Colic lymph node (tissue), 1 donor: ENCODE results near the genes RIIAD1 and TDRKH.

GRCh38 chr1:151165044-151165768 is 496 bp downstream of the LYSMD1 start:
- PRO-cap, result no peak

GRCh38 chr1:151547031-151548000 is 7.2 kb downstream of the TUFT1 start:
- PRO-cap, result no peak

DNA sequence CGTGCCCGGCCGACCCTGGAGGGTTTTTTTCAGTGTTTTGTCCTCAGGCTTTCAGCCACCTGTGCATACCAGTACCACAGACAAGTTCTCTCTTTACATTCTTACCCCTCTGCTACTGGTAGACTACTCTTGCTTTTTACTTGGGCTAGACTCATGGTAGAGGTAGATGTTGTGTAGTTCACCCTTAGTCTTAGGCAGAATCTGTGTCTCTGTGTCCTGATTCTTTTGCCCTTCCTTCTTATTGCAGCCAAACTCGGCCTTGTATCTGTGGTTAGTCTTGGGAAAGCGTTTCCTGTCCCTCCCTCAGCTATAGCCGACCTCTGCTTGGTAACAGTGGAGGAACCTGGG is 42.2 kb downstream of the SNX27 start:
- PRO-cap, result no peak

DNA sequence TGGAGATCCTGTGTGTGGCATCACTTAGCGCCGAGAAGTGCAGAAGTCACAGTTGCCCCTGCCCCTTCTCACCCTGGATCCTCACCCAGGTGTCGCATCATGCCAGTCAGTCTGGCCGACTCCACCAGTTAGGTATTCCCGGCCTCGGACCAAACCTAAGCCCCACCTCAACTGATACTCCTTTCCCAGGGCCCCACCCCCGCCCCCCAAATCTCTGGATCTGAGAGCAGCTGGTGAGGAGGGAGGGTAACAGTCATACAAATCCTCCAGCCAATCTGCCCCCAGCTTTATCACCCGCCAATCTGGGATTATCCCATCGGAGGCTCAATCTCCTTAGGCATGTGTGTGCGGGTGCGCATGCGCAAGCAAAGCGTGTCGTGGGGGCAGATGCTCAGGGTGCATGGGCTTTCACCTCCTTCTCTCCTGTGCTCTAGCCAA is 5.3 kb downstream of the CELF3 start:
- PRO-cap, result no peak

DNA sequence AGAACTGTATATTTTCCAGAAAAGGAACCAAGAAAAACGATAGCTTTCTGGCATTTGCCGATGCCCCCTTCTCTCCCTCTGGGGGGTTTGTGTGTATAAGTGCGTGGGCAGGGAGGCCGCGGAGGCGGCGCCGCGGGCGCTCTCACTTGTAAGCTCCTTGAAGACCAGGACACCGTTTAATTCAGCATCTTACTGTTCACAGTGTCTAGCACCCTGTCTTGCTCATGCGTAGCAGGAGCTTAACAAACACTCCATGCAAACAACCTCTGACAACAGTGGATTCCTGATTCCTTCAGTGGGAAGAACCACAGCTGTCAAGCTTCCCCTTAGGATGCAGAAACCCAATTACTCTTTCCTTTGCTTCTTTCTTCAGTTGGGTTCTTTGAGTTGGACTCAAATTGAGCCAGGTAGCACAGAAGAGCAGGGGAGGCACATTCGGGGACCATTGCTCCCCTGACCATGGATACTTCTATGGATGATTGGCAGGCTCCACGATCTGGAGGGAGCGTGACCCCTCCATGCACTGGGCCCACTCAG is 837 bp upstream of the CELF3 start:
- PRO-cap, result no peak

DNA sequence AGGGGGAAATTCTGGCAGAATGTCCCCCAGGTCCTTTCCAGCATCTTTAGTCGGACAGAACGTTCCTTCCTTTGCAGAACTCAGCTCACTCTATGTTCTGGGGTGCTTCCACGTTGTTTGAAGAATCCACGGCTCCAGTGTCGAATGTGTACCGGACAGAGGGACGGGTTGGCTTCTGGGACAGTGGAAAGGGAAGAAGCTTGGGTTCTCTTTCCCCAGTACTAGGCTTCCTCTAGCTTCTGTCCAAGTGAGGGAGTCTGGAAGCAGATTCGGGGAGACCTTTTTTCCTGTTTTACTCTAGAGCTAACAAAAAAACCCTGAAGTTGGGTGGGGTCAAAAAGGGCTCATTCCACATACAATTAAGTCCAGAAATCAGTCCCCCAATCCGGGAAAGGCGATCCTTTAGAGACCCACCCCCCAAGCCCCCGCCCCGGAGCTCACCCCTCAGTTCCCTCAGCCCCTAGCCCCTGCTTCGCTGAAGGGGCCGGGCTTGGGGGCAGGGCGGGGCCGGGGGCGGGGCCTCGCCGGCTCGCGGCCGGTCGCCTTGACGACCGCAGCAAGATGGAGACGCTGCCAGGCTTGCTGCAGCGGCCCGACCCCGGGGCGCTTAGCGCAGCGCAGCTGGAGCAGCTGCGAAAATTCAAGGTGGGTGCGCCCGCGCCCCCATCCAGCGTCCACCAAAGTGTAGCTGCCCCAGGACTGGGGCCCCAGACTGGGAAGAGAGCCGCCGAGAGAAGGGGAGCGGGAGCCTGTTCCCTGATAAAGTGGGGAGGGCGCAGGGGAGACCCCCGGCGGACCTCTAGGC is at the start of gene RIIAD1:
RIIAD1 (plus strand) TSS at position 547 of the 805 bp plus-strand sequence.
- PRO-cap, result no peak

- PRO-cap, result no peak
Measured at GRCh38 chr1:151729469-151729989, 8.2 kb downstream of the RIIAD1 start.

GRCh38 chr1:151790322-151790612 is at the start of gene TDRKH:
Gene TDRKH (minus strand): TSS chr1:151790500.
- PRO-cap, result bidirectional peak, plus-strand start at chr1:151790830, minus-strand start at chr1:151790488

DNA sequence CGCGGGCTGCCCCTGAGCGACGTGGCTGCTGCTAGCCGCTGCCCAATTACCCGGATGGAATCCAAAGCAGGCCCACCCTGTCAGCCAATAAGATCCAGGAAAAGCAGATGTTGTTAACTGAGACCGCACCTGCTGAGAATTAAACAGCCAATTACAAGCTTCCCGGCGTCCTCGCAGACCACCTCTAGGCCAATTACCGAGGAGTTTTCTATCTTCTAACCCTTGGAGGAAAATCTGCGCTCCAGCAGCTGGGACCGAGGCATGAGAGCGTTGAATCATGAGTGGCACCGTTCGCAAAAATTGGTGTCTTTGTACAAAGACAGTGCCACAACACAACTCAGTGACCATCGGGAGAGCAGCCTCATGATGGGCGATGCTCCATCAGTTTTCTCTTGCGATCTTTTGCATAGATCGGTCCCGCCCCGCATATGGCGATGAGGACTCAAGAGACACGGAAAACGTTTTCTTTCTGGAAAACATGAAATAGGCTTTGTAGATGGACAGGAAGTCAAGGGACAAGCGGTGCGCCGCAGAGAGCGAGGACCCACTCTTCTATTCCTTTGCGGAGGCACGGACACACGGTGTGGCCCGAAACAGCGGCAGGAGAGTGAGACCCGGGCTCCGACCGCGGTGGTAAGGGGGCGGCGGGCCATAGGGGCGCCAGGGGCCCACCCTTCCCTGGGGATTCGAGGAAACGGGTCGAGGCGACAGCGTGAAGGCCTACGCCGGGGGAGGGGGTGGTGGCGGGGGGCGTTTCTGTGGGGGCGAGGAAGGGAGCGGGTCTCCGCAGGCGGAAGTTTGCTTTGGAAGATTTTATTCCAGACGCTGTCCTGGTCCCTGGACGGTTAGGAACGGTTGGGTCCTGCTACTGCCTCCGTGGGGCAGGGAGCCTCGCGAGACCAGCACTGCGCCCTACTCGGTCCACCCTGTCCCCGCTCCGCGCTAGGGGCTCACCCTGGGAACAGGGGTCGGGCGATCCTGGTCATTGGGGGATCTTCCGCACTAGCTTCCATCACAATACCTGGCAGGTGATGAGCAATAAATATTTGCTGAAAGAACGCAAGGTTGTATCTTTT is 651 bp upstream of the TDRKH start:
- PRO-cap, result bidirectional peak, plus-strand start at position 218 of the sequence, minus-strand start outside the sequence

- PRO-cap, result no peak
Measured at GRCh38 chr1:151832356-151833110, 931 bp upstream of the RORC start.

DNA sequence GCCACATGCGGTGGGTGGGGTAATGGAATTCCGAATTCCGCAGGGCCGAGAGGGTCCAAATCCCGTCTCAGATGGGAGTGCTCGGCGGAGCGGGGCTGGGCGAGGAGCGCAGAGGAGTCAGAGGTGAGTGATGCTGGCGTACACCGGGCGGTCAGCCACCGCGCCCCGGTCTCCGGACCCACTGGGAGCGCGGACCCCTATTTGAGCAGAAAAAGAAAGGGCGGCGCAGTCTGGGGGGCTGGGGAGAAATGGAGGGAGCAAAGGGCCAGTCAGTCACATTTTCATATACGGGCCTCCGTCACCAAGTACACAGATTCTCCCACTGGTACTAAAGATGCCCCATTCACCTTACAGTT is 659 bp downstream of the C2CD4D start:
- PRO-cap, result no peak

DNA sequence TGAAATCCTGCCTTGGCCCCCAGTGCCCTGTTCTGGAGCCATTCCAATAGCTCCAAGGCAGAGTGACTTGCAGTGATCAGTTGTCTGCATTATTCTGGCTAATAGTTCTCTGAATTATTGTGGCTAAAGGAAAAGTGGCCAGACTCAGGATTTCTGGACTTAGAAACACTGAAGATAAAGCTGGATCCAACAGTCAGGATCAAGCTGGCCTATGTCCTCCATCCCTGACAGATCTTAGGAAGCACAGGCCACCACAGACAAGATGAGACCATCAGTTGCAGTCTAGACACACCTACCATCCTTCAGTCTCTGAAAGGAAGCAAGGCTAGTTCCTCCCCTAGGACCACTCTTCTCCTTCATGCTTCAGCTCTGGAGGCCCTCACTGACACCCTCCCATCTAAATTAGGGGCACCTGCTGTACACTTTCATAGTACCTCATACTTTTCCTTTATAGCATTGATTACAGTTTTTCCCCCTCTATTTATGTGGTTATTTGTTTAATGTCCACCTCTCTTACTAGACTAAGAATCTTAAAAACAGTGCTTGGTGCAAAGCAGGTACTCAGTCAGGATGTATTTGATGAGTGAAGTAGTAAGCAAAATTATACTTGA is 947 bp upstream of the C2CD4D start:
- PRO-cap, result no peak

GRCh38 chr1:151988215-151988575 is 5.5 kb downstream of the S100A10 start:
- PRO-cap, result no peak

DNA sequence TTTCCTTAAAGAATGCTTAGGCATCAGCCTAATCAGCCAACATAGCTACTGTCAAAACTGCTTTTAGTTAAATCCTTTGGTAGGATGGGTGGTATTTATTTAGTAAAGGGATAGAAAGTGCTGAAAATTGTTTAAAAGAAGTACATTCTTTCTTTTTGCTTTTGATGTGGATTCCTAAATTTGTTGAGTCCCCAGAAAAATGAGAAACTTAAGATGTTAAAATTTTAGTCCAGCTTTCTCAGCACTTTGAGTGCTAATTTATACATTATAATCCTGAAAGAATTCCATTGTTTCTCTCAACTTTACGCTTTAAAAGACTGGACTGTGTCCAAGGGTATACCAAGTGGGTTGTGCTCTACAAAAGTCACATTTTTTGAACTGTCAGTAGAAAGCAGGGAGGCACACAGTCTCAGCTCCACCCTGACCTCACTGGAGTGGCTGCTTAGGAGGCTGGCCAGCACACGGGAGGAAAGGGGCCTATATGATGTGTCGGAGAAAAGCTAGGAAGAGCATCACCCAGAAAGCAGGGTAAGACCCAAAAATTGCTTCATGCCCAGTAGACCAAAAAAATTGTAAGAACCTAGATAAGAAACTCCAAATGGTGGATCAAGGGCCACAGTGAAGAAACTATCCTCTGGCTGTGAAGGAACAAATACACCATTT is 2.1 kb downstream of the S100A10 start:
- PRO-cap, result no peak

DNA sequence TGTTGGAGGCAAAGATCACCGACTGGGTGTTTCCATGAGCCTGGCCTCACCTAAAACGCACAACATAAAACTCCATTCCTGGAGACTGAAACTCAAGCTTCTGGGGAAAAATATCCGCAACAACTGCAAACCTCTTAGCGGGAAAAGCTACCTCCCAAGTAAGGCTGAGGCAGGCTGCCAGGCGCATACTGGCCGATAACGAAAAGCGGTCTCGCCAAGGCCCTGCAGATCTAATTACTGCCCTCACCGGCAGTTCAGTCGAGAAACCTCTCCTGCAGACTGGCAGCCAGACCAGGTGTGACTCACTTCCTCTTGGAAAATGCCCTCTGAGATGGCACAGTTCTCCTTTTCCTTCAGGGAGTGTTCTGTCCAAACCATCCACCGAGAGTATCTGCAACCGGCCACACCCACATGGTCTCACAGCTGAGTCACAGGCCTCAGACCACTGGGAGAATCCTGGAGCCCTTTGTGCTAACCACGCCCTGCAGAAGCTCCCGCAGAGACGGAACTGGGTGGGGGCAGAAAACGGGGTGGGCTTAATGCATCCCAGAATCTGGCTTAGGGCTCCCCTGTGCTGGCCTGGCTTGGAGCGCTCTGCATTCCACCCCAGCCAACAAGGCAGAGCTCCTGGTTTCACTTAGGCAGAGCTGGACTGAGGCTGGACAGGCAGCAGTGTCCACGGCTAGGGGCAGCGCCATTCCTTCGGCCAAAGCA is 1.3 kb downstream of the S100A10 start:
- PRO-cap, result unidirectional peak, plus-strand start at position 549 of the sequence; unidirectional peak, plus-strand start at position 644 of the sequence

GRCh38 chr1:152038101-152038753 is 1.4 kb upstream of the S100A11 start:
- PRO-cap, result no peak

DNA sequence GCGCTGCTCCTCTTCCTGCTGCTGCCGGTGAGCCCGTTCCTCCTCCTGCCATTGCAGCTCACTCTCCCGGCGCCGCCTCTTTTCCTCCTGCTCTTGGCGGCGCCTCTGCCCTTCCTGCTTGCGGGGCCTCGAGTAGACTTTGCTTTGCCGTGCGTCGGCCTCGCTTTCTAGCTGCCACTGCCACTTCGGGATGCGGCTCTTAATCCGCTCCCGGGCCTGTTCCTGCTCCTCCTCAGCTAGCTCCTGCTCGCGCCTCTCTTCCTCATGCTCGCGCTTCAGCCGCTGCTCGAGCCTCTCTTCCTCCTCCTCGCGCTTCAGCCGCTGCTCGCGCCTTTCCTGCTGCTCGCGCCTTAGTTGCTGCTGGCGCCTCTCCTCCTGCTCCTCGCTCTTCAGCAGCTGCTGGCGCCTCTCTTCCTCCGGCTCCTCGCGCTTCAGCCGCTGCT is 4.3 kb downstream of the TCHH start:
- PRO-cap, result no peak

DNA sequence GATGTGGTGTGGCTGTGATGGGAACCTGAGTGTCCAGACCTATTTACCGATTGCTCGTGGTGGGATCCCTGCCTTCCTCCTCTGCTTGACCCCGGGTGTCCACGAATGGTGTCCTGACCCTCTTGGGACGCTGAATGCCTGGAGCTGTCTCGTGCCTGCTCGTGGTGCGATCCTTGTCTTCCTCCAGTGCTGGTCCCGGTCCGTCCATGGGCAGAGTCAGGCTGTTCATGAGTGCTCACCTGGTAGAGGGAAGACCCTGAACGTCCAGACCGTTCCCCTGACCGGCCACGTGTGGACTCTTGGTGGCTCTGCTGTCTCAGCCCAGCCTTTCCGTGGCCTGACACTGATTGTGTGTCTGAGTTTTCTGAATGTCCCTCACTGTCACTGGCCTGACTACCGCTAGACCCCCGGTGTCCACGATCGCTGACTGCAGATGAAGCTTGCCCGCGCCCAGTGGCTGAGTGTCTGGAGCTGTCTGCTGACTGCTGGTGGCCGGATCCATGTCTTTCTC is 11.8 kb downstream of the FLG start:
- PRO-cap, result no peak

DNA sequence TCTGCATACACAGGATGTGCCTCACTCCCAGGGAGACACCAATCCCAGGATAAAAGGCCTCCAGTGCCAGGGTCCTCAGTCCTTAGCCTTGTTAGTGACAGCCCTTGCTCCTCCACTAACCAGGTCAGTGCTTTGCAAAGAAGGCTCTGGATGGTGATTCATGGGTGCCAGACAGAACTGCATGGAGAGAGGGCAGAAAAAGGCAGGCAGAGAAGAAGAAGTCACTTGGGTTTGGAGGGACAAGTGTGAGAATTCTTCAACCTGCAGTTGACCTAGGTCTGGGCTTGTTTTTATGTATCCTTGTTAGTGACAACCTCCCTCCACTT is 17.3 kb downstream of the C1orf68 start:
- PRO-cap, result no peak

DNA sequence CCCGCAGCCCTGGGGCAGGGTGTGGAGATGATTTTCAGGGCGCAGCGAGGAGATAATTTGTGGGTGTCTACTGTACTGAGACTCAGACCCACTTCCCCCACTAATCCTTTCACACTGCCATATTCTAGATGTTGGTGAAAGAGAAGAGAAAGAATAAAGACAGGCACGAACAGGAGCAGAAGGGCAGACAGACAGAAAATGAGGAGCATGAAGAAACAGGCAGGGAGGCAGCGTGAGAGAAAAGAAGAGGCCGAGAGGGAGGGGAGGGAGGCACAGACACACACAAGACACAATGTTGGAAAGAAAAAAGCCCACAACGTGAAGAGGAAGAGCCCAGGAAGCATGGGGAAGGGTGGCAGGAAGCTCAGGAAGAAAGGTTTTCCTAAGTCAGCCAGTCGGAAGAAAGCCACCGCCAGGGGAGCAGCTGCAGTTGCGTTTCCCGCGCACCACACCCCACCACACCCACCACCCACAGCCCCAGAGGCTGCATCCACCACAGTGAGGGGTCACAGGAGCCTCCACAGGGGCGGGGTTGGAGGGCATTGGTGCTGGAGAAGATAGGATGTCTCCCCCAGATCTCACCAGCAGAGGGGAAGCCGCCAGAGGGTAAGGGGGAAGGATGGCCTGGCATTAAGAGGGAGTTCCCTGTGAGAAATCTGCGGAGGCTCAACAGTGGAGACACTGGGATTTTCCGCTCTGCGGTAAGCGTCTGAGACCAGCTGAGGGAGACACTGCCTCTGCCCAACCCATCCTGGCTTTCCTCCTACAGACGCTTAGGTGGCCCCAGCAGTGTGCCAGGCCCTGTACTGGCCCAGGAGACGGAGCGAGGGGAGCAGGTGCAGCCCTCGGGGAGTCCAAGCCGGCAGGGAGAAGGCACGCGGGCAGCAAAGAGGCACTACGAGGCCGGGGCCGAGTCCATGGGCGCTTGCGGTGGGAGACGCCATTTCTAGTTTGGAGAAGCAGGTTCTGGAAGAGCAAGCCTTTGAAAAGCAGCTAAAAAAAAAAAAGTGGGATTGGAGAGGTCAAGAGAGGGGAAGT is 20.0 kb downstream of the PGLYRP3 start:
- PRO-cap, result no peak